Body of pancreas (tissue), 2 donors: ENCODE data around the gene DNAJC1.

- PRO-cap = no peak
- RAMPAGE, long total RNA, 2 experiments = no peak in any of the 2 experiments
These were observed 191.8 kb downstream of the CACNB2 start for GRCh38 chr10:18331871-18332563.

- PRO-cap = no peak
- RAMPAGE, long total RNA, 2 experiments = no peak in any of the 2 experiments
These were observed 82.4 kb downstream of the NSUN6 start for GRCh38 chr10:18568713-18569662.

- PRO-cap = no peak
- RAMPAGE, long total RNA, 2 experiments = no peak in any of the 2 experiments
These were observed 58.2 kb downstream of the PLXDC2 start for GRCh38 chr10:19874307-19874964.

DNA sequence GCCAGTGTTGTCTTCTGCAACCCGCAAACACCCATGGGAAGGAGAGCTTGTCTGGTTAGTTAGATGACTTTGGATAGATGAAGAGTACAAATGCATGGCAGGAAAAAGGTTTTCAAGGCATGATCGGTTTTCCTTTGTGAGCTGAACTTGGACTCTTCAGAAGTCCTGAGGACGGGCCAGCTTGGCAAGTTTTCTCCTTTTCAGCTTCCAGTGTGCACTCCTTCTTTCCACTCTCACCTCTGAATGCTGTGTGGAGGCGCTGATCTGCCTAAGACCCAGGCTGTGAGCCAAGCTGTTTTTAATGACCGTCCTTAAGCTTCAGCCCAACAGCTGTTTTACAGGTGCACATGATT, 114.8 kb downstream of the PLXDC2 start:
- PRO-cap = no peak
- RAMPAGE, long total RNA, 2 experiments = no peak in any of the 2 experiments

GRCh38 chr10:20006178-20006689, 190.0 kb downstream of the PLXDC2 start:
- PRO-cap = no peak
- RAMPAGE, long total RNA, 2 experiments = no peak in any of the 2 experiments

GRCh38 chr10:20103017-20103663, 286.9 kb downstream of the PLXDC2 start:
- PRO-cap = no peak
- RAMPAGE, long total RNA, 2 experiments = no peak in any of the 2 experiments

DNA sequence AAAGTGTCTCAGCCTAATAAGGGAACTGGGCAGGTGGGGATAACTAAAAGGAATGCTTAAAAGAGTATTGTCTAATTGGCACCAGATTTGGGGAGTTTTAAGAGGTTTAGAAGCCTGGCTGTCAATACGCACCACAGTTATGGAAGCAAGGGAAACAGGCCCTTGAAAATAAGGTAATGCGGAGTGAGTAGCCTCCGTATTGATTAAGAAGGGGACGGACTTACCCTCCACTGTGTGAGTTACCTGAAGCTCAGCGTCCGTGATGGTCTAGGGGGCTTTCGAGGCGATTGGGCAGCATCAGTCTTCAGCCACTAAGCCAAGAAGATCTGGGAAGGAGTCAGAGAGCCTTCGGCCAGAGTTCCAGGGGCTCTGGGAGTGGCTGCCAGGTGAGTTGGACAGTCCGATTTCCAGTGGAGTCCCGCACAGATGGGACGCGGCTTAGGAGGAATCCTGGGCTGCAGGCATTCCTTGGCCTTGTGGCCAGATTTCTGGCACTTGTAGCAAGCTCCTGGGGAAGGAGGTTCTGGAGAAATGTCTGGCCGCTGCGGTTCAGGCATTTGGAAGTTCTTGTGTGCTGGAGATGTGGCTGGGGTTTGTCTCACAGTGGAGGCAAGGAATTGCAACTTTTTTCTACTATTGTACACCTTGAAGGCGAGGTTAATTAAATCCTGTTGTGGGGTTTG, 306.0 kb downstream of the PLXDC2 start:
- PRO-cap = no peak
- RAMPAGE, long total RNA, 2 experiments = no peak in any of the 2 experiments

DNA sequence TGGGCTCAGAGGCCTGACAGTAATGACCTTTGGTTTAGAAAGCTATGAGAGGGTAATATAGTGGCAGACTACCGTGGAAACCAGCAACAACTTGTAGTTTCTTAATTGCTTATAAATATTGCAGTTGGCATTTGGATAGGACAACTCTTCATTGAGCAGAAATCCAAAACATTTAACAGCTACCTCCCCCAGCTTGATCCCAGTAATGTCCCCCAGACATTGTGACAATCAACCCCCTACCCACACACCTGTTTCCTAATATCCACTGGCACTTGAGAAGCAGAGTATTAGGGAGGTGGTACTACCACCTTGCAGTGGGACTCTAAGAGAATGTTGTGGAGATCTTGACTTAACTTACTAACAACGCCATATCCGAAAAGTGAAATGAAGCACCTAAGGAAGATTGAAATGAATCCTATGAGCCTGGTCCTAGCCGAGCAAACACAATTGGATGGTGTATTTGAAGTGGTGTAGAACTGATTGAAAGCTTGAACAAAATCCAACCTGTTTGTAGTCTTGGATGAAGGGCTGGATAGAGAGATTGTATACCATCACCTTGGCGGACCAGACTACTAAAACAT, 308.8 kb downstream of the PLXDC2 start:
- PRO-cap = no peak
- RAMPAGE, long total RNA, 2 experiments = no peak in any of the 2 experiments

DNA sequence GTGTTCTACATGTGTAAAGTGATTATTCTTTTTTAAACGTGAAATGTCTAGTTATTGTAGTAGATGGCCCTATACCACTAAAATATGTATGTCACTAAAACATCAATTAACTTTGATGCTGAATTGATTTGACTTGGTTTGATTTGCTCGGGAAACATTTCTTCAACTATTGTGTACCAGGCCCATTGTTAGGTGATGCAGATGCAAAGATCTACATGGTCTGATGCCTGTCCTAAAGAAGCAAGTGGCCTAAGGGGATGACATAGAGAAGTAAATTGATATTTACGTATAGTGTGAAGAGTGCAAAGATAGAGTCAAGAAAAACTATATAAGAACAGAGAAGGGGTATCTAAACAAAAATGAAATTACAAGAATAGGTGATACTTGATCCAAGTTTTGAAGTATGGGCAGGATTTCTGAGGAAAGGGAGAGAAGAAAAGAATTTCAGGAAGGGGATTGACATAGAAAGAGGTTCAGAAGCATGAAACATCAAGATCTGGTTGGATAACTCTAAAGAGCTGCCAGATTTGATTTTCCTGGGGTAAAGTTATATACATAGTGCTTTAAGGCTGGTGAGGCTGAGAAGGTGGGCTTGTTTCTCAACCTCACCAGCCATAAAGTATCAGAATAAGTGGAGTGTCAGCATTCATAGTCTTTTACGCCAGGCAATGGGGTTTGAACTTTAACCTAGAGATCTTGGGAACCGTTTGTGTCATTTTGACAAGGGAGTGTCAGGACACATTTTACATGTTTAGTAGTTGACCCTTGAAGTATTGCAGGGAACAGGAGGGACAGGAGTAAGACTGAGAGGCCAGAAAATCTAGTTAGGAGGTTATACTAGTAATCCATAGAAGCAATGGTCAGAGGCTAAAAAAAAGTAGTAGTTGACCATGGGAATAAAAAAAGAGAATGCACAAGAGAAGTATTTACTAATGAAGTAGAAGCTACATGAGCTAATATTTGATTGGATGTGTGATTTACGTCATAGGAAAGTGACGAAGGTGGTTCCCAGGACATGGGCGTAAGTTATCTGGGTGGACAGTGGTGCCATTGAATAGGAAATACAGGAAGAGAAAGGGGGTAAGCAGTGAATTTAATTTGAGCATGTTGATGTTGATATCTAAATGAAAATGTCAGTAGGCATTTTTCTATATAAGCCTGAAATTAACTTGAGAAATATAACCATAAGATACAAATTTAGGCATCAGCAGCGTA, 411.2 kb downstream of the PLXDC2 start:
- PRO-cap = no peak
- RAMPAGE, long total RNA, 2 experiments = no peak in any of the 2 experiments

DNA sequence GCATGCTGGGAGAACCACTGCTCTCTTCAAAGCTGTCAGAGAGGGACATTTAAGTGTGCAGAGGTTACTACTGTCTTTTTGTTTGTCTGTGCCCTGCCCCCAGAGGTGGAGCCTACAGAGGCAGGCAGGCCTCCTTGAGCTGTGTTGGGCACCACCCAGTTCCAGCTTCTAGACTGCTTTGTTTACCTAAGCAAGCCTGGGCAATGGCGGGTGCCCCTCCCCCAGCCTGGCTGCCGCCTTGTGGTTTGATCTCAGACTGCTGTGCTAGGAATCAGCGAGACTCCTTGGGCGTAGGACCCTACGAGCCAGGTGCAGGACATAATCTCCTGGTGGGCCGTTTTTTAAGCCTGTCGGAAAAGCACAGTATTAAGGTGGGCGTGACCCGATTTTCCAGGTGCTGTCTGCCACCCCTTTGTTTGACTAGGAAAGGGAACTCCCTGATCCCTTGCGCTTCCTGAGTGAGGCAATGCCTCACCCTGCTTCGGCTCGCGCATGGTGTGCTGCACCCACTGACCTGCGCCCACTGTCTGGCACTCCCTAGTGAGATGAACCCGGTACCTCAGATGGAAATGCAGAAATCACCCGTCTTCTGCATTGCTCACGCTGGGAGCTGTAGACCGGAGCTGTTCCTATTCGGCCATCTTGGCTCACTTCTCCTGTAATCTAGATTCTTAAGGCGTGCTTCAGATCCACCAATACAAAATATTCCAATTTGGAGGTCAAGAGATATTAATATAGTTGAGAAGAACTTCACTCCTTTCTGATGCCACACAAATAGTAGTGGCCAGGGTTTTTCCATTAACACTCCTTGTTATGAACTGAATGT, 365.7 kb downstream of the NEBL start:
- PRO-cap = no peak
- RAMPAGE, long total RNA, 2 experiments = no peak in any of the 2 experiments

- PRO-cap = no peak
- RAMPAGE, long total RNA, 2 experiments = no peak in any of the 2 experiments
These were observed 29.2 kb downstream of the NEBL start for GRCh38 chr10:20867992-20868256.

DNA sequence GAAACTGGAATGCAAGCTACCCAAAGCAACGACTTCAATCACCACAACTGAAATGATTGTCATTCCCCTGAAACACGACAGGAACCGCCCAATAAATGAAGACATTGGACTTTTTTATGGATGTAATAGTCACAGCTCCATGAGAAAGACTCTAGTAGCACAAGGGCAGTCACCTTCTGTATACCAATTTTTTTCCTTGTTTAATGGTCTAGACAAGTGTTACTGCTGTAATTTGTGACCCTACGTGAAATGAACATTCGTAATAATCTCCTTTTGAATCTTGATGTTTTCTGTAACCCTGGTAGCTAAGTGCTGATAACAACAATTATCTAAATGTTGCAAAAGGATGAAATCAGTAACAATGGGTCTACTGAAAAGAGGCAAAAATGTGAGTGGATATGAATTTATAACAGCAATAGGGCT, 200.6 kb upstream of the NEBL start:
- PRO-cap = no peak
- RAMPAGE, long total RNA, 2 experiments = no peak in any of the 2 experiments

- PRO-cap = no peak
- RAMPAGE, long total RNA, 2 experiments = no peak in any of the 2 experiments
These were observed 195.5 kb downstream of the SKIDA1 start for GRCh38 chr10:21330018-21330362.

GRCh38 chr10:21507894-21508519, 17.5 kb downstream of the SKIDA1 start:
- PRO-cap = no peak
- RAMPAGE, long total RNA, 2 experiments = no peak in any of the 2 experiments

GRCh38 chr10:21517587-21518030, 7.9 kb downstream of the SKIDA1 start:
- PRO-cap = no peak
- RAMPAGE, long total RNA, 2 experiments = no peak in any of the 2 experiments

- PRO-cap = no peak
- RAMPAGE, long total RNA, 2 experiments = start-site peak on the plus strand in 1 of 2 experiments, at chr10:21582611-21582649 at its widest, 5 reads per replicate
These were observed 48.4 kb downstream of the MLLT10 start for GRCh38 chr10:21582368-21582917.

DNA sequence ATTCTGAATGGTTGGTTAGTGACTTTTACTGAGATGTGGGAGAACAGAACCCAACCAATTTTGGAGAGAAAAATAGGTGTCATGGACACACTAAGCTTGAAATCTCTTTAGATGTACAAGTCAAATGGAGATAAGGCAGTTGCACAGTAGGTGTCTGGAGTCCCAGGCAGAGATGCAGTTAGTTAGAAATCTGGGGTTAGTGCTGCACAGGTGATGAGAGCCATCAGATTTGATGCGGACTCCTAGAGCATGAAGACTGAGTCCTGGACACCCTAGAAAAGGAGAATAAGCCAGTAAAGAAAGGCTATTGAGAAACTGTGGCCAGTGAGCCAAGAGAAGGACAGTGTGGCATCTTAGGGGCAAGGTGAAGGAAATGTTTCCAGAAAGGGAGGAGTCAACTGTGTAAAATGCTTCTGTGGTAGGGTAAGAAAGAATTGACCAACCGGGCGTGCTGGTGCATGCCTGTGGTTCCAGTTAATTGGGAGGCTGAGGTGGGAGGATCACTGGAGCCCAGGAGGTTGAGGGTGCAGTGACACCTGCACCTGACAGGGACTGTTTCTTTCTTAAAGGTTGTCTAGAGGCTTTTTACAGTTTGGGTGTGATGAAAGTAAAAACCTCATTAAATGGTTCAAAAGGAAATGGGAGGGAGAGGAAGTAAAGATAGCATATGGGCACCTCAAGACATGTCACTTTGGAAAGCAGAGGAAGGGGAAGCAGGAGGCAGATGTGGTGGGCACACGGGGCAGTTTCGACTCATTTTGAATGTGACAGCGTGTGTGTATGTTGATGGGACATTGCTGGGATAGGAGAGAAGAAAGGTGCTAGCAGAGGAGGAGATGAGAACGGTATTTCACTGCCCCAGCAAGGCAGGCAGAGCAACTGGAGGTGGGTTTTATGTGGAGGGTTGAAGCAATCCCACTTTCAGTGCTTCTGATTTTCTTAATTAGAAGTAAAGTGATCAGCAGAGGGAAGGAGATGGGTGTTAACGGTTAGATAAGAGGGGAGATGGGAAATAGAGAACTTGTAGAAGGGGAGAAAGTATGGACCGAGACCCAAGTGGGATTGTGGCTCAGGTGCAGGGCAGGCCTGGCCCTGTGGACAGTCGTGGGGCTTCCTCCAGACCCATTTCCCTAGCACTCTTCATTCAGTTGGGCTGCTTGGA, 203.0 kb downstream of the MLLT10 start:
- PRO-cap = no peak
- RAMPAGE, long total RNA, 2 experiments = no peak in any of the 2 experiments

- PRO-cap = no peak
- RAMPAGE, long total RNA, 2 experiments = no peak in any of the 2 experiments
These were observed 75.2 kb downstream of the DNAJC1 start for GRCh38 chr10:21928144-21928824.

DNA sequence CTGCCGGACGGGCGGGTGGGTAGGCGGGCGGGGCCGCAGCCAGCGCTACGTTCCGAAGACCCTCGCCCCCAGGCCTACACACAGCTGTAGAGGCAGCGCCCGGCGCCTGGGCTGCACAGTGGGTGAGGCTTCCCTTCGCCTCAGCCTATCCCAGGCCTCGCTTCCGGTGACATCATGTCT, at the start of gene DNAJC1:
TSS of gene DNAJC1 (minus strand) at position 120 of the 180 bp plus-strand sequence.
- PRO-cap = bidirectional peak, plus-strand start outside the sequence, minus-strand start at position 76 of the sequence
- RAMPAGE, long total RNA, 2 experiments = start-site peak on the minus strand in 1 of 2 experiments, centred at position 117 of the sequence, 8 reads per replicate

GRCh38 chr10:22022677-22023297, 19.3 kb upstream of the DNAJC1 start:
- PRO-cap = no peak
- RAMPAGE, long total RNA, 2 experiments = no peak in any of the 2 experiments